Smooth muscle cell (in vitro differentiated cells): ENCODE results near the genes RNFT2 and CCDC60.

GRCh38 chr12:116276326-116276531, 1.3 kb downstream of the MED13L start:
- RAMPAGE, long total RNA: no peak

GRCh38 chr12:116665646-116666113, 72.2 kb downstream of the SPRING1 start:
- RAMPAGE, long total RNA: no peak

DNA sequence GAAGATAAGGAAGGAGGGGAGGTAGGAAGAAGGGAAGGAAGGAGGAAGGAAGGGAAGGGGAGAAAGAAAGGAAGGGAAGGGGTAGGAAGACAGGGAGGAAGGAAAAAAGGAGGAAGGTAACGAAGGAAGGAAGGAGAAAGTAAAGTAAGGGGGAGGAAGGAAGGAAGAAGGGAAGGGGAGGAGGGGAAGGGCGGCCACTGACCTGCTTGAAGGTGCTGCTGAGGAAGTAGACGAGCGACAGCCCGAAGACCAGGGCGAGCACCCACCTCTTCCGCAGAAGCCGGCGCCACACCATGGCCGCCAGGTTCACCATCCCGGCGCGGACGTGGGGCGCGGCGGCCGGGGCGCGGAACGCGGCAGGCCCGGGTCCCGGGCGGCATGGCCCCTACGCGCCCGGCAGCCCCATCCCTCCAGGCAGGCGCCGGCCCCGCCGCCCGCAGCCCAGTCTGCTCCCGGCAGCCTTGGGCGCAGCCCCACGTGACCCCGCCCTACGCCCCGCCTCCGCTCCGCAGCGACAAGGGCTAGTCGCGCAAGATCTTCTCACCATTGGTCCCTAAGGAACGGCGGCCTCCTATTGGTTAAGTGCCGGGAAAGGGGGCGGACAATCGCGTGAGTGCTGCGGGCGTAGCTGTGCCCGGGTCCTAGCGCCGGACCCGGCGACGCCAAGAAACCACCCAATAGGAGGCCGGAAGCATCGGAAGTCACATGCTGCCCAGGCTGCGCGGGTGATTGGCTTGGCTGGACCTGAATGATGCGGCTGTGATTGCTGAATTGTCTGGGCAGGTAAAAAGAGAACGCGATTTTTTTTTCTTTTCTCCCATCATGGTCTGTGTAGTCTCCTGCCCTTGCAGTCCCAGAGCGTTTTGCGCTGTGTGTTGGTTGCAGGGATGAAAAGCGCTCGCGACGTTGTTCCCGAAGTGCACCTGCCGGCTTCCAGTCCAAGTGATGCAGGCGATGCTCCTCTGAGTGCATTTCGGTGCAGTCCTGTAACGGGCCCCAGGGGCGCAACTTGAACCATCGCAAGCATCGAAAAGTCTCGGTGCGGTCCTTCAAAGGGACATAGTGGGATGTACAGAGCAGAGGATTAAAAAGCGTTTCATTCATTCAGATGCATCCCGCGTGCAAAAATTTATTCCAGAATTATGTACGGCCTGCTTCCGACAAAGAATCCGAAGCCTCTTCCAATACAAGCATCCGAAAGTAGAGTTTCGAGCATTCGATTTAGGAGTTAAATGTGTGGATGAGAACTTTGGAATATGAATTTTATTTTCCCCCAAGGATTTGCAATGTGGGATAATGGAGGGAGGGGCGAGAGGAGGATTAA, at the start of gene RNFT2:
TSS of gene RNFT2 (plus strand) at position 728 of the 1,324 bp plus-strand sequence.
- RAMPAGE, long total RNA: no peak

DNA sequence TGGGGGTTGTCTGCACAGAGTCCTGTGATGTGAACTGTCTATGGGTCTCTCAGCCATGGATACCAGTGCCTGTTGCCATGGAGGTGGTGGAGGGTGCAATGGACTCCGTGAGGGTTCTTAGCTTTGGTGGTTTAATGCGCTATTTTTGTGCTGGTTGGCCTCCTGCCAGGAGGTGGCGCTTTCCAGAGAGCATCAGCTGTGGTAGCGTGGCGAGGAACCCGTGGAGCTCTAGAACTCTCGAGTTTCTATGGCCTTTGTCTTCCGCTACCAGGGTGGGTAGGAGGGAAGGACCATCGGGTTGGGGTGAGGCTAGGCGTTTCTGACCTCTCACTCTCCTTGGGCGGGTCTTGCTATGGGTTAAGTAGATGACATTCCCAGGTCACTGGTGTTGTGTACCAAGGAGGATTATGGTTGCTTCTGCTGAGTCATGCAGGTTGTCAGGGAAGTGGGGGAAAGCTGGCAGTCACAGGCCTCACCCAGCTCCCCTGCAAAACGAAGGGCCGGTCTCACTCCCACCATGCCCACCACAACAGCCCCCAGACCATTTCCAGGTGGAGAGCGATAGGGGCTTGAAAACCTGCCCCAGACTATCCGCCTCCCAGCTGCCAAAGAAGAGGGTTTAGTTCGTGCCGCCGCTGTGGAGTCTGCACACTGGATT, 21.7 kb downstream of the RNFT2 start:
- RAMPAGE, long total RNA: no peak

- RAMPAGE, long total RNA: no peak
Observed at GRCh38 chr12:116802771-116804109, 65.1 kb downstream of the RNFT2 start.

GRCh38 chr12:116860924-116861810, 20.1 kb downstream of the HRK start:
- RAMPAGE, long total RNA: no peak

DNA sequence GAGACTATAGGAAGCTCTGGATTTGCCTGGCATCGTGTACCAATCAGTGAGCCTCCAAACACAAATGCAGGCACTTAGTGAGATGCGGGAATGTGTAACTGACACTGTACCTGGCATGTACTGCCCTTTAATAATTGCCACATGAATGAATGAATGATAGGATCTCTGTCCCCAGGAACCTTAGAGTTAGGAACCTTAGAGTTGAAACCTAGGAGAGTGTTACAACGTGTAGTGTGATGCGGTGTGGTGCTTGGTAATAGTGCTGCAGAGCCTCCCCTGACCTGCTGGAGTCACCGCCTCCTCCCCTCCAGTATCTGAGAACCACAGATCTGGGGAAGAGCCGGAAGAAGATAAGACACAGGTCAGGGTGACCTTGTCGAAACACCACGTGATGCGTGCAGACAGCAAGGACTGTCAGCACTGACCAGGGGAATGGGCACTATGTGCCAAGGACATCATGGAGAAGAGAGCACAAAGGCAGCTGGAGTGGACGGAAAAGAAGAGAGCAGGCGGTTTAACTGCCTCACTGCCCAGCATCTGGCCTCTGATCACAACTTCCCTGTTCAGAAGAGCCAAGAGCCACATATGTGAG, 93.9 kb downstream of the TESC start:
- RAMPAGE, long total RNA: no peak

DNA sequence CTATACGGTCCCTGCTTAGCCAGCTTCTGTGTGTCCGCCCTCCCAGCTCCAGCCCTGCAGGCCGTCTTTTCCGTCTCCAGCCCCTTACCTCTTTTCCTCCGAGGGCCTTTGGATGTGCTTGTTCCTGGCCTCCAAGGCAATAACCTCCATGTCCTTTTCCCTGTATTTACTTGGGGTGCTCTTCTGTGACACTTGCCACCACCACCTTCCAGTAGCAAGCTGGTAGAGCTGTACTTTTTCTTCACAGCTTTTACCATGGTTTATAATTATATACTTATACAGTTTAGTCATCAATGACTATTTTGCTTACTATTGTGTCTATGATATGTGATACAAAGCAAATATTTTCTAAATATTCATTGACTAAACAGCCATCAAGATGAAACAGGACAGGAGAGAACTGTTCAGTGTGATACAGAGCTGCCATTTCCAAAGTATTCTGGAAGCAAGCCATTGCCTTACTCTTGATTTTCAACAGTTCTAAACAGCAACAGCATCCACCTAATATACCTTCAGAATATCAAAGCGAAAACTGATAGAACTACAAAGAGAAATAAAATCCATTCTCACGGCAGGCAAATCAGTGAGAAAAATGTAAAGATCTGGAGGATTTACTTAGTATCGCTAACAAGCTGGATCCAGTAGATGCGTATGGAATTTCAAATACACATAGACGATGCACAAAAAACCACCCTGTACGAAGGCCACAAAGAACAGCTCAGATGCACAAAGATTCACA, 70.6 kb downstream of the TESC start:
- RAMPAGE, long total RNA: no peak

- RAMPAGE, long total RNA: no peak
Observed at GRCh38 chr12:117035952-117036501, 63.2 kb downstream of the TESC start.

- RAMPAGE, long total RNA: no peak
Observed at GRCh38 chr12:118101976-118102636, 1.7 kb downstream of the VSIG10 start.

- RAMPAGE, long total RNA: no peak
Observed at GRCh38 chr12:118201106-118201517, 65.2 kb downstream of the PEBP1 start.

GRCh38 chr12:118377725-118378268, 1.4 kb downstream of the SUDS3 start:
- RAMPAGE, long total RNA: no peak

DNA sequence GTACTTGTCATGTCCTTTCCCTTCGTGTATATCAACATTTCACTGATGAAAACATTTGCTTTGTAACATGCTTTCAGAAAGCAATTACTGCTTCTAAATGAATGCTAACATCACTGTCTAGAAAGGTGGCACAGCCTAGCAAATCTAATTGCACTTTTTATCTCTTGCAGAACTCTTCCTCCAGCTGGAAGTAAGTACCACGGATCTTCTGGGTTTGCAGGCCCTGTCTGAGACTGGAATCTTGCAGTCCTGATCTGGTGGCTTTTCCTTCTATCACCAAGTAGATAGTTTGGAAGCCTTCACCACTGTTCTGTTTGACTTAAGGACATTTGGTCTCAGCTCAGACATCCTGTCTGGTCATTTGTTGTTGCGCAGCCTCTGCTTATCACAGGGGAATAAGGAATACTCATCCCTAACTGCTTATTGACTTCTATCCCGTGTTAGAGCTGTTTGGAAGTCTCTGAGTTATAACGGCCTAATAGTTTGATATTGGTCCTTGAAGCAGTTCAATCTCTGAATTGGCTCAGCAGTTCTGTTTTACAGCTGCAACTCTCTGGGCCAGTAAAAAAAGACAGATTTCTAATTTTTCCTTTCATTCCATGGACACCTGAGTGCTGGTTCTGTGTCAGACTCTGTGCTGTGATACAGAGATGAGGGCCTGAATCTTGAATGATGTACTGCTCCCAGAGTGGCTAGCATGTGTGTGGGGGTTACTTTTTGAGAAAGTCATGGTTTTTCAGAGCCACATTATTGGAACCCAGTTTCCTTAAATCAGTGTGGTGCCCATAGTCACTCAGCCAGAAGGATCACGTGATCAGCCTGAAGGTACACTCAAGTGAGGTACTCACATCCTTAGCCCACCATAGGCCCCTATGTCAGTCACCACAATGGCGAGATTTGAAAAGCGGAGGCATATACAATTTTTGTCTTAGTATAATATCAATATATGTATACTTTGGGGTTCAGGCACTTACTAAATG, 13.7 kb downstream of the SUDS3 start:
- RAMPAGE, long total RNA: no peak

DNA sequence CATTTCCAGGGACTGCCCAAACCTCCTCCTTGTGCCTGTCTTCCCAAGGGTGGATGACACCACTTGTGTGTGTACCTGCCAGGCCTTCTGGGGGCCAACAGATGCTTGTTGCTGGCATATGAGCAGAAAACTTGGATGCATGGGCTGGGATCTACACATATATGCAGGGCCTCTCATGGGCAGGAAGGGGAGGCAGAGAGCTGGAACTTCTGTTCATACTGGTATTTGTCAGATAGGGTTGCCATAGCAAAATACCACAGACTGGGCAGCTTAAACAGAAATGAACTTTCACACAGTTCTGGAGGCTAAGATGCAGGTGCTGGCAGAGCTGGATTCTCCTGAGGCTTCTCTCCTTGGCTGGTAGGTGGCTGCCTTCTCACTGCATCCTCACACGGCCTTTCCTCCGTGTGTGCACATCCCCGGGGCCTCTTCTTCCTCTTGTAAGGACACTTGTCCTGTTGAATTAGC, 121.8 kb downstream of the SUDS3 start:
- RAMPAGE, long total RNA: no peak

DNA sequence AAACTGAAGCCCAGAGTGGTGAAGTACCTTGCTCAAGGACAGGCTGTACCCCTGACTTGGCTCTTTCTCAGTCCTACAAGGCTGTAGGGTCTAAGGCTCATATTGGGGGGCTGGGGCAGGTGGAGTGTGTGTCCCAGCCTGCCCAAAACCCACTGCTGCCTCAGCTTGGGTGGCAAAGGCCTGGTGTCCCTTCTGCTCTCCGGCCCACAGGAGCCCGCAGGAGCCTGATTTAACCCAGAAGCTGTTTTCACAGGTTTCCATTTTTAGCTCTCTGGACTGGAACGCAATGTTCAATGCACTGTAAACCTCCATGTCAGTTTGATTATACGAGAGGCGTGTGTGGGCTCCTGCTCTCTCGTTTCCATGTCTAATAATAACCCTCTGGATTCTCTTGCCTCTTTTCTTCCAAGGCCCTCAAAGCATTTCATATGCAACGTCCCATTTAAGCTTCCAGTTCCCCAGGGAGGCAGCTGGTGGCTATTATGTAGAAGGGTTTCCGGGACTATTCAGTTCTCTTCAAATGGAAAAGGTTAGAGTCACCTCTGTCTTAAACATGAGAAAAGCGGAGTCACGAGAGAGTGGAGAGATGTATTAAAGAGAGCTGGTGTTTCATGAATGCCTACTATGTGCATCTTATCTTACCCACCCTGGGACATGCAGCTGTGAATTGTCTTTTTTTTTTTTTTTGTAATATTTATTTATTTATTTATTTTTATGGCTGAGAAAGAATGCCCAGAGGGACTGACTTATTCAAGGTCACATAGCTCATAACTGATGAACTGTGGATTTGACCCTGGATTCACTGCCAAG, 161.2 kb downstream of the SUDS3 start:
- RAMPAGE, long total RNA: no peak

- RAMPAGE, long total RNA: no peak
Observed at GRCh38 chr12:118548376-118548788, 172.0 kb downstream of the SUDS3 start.

DNA sequence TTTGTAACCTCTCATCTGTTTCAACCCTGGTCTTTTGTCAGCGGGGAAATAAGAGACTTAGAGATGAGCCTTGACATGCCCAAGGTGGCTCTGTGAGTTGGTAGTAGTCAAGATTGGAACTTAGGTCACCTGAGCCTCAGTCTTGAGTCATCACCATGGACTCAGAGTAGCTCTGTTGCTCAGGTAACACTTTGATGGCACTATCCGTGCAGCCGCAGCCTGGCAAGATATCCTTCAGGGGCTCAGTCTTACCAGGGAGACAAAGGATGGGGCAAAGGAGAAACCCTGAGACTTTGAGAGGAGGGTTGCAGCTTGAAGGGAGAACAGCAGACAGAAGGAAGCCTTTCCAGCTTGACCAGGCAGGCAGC, 62.6 kb upstream of the HSPB8 start:
- RAMPAGE, long total RNA: no peak

GRCh38 chr12:119157399-119157769, 21.3 kb upstream of the HSPB8 start:
- RAMPAGE, long total RNA: no peak

GRCh38 chr12:119229975-119230260, 51.2 kb downstream of the HSPB8 start:
- RAMPAGE, long total RNA: no peak

- RAMPAGE, long total RNA: no peak
Observed at GRCh38 chr12:119334085-119334849, at the start of gene CCDC60. CCDC60 (plus strand) TSS chr12:119334729.